Monocyte (primary cell): ENCODE data around the gene UGP2.

GRCh38 chr2:61950524-61951057 is 45.1 kb downstream of the COMMD1 start:
- PRO-cap, 2 experiments = no peak in any of the 2 experiments

DNA sequence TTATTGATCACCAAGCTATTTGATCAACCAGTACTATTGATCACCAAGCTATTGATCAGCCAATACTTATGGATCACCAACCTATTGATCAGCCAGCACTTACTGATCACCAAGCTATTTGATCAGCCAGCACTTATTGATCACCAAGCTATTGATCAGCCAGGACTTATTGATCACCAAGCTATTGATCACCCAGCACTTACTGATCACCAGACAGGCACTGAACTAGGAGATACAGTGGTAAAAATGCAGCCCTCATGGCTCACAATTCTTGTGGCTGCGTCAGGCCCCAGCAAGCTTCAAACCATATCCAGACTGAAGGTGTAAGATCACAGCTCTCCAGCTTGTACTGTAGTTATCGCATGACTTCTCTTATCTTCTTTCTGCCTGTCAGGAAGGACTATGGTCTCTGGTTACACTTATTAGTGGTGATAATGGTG is 18.4 kb upstream of the B3GNT2 start:
- PRO-cap, 2 experiments = no peak in any of the 2 experiments

DNA sequence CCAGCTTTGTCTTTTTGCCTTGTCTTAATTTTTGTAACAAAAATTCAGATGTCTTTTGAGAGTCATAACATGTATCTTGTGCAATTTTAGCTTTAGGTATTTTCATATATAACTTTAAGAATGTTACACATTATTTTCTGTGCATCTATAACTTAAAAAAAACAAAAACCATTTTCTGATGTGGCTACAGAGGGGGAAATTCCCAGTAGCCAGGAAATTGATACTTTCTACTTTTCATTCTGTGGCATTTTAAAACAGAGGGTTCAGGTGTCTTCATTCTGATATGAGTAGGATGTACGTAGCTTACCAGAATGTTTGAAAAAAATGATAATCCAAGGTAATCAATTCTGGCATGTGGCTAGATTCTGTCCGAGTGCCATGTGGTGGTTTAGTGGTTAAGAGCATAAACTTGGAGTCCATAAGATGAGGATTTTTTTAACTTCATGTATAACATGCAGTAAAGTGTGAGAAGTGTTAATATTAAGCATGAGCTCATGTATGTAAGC is 4.3 kb downstream of the B3GNT2 start:
- PRO-cap, 2 experiments = no peak in any of the 2 experiments

- PRO-cap, 2 experiments = peak in 1 of 2 experiments; most common plus-strand start chr2:62226452 (in 1)
Measured at GRCh38 chr2:62225939-62226532, 30.1 kb downstream of the B3GNT2 start.

DNA sequence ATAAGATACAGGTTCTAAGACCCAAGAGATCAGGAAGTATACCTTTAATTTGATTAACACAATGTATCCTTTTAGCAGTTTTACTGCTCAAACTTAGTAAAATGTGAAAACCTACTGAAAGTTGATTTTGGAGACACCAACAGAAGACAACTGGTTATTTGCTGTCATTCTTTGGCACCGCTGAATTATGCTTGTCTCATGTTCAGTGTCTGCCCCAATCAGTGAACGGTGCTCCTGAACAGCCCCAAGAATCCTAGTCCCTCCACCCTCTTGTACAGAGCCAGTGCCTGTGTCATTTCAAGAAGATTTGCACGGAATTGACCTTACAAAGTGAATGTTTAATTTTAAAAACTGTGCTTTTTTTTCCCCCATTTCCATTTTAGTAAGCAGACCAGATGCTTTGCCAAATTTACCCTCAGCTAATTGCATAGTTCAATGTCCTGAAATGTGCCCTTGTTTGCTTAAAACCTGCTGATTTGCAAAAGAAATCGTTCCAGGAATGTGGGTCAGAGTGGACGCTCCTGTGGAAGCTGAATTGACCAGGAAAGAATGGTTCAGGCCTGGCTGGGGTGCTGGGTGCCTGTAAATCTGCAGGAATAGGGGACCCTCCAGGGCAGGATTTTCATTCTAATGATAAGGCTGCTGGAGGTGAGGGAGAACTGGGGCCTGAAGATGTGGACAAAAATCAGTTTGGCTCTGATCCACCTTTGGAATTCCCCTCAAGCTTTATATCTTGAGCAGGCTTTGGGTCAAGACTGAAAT is 20.2 kb downstream of the TMEM17 start:
- PRO-cap, 2 experiments = no peak in any of the 2 experiments

DNA sequence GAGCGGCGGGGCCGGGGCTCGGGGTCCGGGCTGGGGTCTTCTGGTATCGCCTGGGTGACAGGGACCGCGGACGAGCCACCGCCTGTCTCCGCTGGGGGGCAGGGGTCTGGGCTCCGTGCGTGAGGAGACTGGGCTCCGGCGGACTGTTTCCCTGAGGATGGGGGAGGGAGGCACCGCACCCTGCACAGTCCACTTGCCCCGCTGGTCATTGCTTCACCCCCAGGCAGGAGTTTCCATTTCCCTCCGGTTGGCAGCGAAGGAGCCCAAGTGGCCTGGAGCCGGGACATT is 509 bp downstream of the EHBP1 start:
- PRO-cap, 2 experiments = no peak in any of the 2 experiments

DNA sequence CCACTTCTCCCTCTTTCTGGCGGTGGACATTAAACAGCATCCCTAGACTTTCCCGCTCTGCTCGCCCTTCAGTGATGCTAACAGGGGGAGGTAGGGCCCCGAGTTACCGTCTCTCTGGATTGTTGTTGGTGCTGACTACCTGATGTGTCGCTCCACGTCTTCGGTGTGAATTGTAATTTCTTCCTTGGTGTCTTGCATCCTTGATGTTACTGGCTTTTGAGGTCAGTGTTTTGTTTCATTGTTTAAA is 944 bp downstream of the EHBP1 start:
- PRO-cap, 2 experiments = no peak in any of the 2 experiments

- PRO-cap, 2 experiments = no peak in any of the 2 experiments
Measured at GRCh38 chr2:62711203-62712453, 6.1 kb downstream of the EHBP1 start.

- PRO-cap, 2 experiments = no peak in any of the 2 experiments
Measured at GRCh38 chr2:63044521-63044924, 6.1 kb upstream of the OTX1 start.

DNA sequence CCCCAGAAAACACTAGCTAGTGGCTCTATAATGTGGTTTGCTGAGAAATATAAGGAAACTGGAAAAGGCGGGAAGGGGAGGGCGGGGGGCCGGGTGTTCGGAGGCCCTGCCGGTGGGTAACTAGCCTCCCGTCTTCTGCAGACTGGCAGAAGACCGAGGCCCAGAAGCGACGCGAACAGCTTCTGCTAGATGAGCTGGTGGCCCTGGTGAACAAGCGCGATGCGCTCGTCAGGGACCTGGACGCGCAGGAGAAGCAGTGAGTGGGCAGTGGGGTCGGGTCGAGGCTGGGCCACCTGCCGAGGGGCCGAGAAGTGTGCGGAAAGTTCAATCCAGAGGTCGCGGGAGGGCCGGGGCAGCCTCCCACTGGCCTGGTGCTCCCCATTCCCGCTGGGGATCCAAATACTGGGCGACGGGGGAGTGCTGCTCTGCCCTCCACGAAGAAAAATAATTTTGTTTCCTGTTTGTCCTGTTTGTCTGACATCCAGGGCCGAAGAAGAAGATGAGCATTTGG is 5.7 kb upstream of the OTX1 start:
- PRO-cap, 2 experiments = no peak in any of the 2 experiments

DNA sequence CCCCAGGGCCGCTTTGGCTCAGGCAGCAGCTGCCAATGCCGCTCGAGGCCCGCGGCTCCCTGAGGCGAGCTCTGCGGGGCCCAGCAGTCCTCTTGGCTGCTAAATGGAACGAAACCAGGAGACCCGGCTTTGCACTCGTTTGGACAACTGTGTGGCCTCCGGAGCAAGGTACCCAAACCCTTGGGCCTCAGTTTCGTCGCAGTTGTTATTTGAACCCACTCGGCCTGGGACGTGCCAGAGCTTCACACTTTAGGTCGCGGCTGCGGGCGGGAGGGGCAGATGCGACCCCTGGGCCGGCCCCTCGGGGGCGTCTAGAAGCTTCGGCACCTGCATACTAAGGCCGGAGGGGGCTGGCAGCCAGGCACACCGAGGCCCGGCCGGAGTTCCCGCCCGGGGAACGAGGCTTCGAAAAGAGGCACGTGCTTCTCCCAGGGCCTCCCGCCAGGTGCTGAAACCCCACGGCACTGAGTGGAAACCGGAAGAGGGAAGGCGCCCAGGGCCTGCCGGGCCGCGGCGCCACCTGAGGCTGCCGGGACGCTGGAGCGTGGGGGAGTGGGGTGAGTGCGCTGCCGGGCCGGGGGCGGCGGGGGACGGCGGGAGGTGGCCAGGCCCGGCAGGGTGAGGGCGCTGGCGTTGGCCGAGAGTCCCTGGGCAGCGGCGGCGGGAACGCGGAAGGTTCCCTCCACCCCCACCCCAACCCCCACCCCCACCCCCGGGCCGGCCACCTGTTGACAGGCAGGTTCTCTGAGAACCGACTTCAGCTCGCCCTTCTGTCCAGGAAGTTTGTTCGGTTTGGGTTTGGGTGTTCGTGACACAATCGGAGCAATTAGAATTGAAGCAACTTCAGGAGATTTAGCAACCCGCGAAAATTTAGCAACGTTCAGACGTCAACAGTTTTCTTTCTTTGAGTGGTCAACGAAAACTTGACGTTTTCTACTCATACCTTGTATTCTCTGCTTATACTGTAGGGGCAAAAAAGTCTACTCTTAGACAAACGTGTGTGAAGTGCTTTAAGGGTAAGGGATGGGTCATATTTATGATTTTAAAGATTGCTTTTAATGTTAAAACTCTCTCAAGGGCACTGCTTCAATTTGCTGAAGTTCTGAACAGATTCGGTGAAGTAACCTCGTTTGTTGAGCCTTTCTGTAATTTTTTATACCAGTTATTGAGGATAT is 9.0 kb downstream of the OTX1 start:
- PRO-cap, 2 experiments = no peak in any of the 2 experiments

- PRO-cap, 2 experiments = peak in 2 of 2 experiments; most common plus-strand start chr2:63841896 (in 2); most common minus-strand start chr2:63841592 (in 2)
Measured at GRCh38 chr2:63841475-63842030, at the start of gene UGP2. Gene UGP2 (plus strand): TSS chr2:63841896.

DNA sequence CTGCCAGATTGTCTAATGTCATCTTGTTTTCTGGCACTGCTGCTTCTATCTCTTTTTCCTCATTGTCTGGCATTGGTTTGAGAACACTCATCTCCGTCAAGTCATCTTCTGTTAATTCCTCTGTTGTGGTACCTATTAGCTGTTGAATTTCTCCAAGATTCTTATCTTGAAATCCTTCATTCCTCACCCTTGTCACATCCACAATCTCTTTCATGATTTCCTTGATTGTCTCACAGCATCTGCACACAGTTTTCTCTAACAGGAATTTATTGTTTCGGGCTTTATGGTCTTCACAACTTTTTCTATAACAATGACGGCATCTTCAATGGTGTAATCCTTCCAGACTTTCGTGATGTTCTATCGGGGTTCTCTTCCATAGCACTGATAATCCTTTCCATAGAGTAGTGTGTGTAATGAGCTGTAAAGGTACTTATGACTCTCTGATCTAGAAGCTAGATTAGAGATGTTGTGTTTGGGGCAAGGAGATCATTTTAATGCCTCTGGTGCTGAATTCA is 69.2 kb downstream of the VPS54 start:
- PRO-cap, 2 experiments = no peak in any of the 2 experiments

DNA sequence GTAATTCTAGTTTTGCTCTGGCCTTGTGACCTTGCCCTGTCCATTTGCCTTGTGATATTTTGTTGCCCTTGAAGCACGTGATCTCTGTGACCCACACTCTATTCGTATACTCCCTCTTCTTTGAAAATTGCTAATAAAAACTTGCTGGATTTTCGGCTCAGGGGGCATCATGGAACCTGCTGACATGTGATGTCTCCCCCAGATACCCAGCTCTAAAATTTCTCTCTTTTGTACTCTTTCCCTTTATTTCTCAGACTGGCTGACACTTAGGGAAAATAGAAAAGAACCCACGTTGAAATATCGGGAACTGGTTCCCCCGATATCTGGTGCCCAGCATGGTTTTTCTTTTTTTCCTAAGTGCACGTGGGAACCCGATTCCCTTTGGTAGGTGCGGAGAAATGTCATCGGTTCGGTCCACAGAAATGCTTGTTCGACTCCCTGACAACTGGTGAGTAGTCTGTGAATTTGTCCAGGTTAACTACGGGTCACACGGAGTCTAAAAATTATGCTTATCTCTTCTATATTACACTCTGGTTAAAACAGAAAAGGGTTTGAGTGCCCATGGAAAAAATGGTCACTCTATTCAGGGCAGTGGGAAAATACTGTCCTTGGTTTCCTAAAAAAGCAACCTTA is 29.9 kb downstream of the VPS54 start:
- PRO-cap, 2 experiments = no peak in any of the 2 experiments

DNA sequence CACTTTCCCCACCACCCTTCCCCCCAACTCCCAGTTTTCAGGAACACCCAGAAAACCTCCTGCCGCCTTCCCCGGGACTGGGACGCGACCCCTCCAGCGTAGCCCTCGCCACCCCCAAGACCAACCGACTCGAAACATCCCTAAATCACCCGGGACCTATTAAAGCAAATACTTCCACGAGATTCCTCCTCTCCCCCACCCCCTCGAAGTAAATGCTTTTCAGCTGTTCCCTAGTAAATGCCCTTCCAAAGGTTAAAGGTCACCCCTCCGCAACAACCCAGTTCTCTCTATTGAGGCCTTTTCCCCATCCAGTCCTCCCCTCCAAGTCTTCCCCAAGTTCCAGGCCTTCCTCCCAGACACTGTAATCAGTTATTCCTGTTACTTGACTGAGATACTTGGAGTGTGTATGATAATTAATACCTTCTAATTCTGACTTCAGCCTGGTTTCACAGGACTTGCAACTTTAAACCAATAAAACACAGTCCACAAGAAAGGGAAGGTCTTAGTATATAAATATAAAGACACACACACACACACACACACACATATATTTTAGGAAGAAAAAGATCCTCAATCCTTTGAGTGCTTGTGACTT is 497 bp upstream of the VPS54 start:
- PRO-cap, 2 experiments = no peak in any of the 2 experiments

- PRO-cap, 2 experiments = no peak in any of the 2 experiments
Measured at GRCh38 chr2:64021526-64022080, 2.4 kb upstream of the VPS54 start.

DNA sequence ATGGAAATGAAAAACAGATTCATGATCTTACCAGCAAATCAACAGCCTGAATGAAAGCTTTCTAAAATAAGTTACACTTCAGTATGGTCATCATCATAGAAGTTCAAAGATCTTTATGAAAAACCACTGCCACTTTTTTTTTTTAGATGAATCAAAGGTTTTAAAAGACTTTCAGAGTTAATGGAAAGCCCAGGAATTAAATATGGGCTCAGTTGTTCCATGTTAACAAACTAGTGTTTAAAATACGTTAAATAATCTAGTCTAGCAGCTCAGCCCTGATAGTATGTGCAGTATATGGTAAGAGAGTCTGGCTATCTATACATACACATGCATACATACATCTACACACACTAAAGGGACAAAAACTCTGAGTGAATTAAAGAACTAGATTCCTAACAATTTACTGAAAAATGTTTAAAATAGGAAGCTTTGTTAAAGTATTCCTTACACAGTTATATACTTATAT is 8.1 kb downstream of the PELI1 start:
- PRO-cap, 2 experiments = no peak in any of the 2 experiments

- PRO-cap, 2 experiments = peak in 2 of 2 experiments; most common plus-strand start chr2:64277441 (in 2); most common minus-strand start chr2:64277523 (in 2)
Measured at GRCh38 chr2:64277045-64277776, 133.0 kb upstream of the PELI1 start.

DNA sequence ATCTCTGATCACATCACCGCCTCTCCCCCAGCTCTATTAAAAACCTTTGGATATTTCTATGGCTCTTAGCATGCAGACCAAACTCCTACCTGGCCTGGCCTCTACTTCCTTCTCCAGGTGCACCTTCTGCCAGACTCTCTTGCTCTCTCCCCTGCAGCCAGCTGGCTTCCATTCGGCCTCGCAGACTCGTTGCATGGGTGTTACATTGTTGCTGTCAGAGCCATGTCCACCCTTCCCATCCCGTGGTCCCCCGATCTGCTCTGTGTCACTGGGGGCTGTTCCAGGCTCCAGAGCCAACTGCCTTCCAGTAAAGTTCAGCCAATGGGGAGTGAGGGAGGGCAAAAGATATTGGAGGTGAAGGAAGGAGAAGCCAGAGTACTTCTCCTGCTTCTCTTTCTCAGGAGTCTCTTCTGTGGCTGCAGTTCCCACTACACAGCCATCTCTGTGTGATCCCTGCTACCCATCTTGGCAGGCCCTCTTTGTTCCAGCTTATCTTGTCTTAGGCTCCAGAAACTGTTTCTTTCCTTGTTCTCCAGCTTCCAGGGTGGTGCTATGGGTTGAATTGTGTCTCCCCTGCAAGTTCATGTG is 112.4 kb upstream of the LGALSL start:
- PRO-cap, 2 experiments = no peak in any of the 2 experiments

- PRO-cap, 2 experiments = no peak in any of the 2 experiments
Measured at GRCh38 chr2:64404791-64405247, 49.1 kb upstream of the LGALSL start.